ENCODE data around the gene TMEM63C.

DNA sequence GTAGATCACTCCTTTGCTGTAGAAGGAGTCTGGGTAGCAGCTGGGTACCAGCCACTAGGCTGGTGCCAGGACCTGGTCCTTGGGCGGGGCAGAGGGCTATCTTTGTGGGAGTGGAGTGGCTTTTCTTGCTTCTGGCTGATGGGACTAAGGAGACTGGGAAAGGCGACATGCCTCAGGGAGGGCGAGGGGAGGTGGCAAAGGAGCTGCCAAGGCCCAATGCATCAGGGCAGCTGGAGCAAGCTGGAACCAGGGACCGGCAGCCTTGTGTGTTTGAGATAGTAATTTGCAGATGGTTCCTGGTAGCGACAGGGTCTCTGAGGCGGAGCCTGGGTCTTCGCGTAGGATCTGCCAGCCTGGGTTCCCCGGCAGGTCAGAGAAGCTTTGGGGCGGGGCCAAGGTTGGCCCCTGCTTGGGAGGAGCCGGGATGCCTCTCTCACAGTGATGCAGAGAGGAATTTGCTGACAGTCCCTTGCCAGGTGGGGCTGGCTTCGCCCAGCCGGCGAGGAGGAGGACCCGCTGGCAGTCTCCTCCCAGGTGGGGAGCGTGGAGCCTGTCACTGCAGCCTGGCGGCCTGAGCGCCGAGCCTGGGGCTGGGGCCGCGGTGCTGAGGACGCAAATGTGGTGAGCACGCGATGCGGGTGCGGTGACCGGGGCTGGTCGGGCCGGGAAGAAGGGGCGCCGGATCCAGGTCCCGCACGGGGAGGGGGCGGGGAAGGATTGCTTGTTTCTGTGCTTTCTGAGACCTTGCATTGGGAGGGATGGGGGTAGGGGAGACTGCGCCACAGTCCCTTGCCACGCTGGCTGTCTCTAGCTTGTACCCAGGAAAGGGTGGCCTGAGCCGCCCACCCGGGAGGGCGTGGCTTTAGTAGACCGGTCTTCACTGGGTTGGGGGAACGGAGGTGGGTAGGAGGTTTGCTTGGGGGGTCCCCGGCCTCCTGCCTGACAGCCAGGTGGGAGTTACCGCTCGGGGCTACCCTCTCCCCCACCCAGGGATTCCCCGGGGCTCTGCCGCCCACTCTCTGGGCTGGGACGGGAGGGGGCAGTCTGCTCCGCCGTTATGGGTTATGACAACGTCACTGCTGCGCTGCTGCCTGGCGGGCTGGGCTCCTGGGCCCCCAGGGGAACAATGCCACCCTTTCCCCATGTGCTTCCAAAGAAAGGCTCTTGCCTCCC is at the start of gene TMEM63C:
TSS of gene TMEM63C (plus strand) at position 522 of the 1,173 bp plus-strand sequence.
- PRO-cap: no peak
CAGE:
- cytosol, long polyA minus RNA: no peak
- cytosol, long polyA plus RNA: no peak
- long polyA plus RNA: no peak
- nucleus, long polyA minus RNA: no peak
- nucleus, long polyA plus RNA: no peak

DNA sequence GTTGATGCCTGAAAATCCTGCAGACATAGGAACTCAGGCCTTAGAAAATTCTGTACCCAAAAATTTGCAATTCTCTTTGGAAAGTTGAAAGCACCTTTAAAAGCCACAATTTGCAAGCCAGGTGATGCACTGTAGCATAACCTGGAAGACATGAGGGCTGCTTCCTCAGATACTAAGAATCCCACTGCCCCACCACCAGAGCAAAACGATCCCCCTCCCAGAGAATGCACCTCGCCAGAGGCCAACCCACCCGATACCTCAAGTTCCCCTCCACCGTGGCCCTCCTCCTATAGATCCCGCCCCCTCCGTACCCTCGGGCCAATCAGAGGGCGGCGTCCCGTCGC is 660 bp downstream of the POMT2 start:
- PRO-cap: bidirectional peak, plus-strand start outside the sequence, minus-strand start at position 255 of the sequence
CAGE:
- cytosol, long polyA minus RNA: no peak
- cytosol, long polyA plus RNA: no peak
- long polyA plus RNA: no peak
- nucleus, long polyA minus RNA: no peak
- nucleus, long polyA plus RNA: no peak

GRCh38 chr14:77324172-77324773 is 3.4 kb downstream of the GSTZ1 start:
- PRO-cap: no peak
CAGE:
- cytosol, long polyA minus RNA: no peak
- cytosol, long polyA plus RNA: no peak
- long polyA plus RNA: no peak
- nucleus, long polyA minus RNA: no peak
- nucleus, long polyA plus RNA: no peak

DNA sequence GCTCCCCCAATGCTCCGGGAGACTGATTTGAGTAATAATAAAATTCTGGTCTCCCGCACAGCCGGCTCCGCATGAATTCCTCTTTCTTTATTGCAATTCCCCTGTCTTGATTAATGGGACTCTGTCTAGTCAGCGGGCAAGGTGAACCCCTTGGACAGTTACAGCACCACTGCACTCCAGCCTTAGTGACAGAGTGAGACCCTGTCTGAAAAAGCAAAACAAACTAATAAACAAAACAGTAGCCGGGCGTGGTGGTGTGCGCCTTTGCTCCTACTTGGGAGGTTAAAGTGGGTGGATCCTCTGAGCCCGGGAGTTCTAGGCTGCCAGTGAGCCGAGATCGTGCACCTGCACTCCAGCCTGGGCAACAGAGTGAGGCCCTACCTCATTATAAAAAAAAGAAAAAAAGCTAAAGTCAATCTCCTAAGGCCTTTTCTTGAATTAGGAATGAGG is 24.7 kb upstream of the SPTLC2 start:
- PRO-cap: no peak
CAGE:
- cytosol, long polyA minus RNA: no peak
- cytosol, long polyA plus RNA: no peak
- long polyA plus RNA: no peak
- nucleus, long polyA minus RNA: no peak
- nucleus, long polyA plus RNA: no peak

DNA sequence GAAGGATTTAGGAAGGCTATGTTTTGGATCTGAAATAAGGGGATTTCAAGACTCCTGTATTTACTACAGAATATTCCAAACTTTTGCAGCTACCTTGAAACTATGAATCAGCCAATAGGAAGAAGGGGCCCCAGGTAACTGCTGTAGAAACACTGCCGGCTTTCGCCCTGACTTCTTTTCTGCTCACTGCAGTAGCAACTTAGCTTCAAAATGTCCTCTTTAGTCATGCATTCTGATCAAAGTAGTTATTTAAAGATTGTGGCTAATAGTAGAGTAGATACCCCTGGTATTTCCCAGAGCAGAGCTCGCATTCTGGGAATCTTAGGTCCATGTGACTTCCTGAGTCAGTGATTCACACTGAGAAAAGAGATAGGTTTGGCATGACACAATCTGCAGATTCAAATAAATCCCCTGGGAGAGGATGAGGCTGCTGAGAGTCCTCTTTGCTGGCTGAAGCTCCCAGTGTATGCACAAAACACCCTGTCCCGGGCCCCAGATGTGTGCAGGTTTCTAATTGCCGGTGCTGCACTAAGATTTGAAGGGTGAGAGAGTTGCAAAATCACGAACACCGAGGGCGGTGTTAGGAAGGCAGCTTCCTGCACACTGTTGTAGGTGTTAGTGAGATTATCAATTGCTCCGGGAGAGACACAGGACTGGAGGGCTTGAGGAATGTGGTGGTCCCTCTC is 233.1 kb downstream of the NRXN3 start:
- PRO-cap: no peak
CAGE:
- cytosol, long polyA minus RNA: no peak
- cytosol, long polyA plus RNA: no peak
- long polyA plus RNA: no peak
- nucleus, long polyA minus RNA: no peak
- nucleus, long polyA plus RNA: no peak

DNA sequence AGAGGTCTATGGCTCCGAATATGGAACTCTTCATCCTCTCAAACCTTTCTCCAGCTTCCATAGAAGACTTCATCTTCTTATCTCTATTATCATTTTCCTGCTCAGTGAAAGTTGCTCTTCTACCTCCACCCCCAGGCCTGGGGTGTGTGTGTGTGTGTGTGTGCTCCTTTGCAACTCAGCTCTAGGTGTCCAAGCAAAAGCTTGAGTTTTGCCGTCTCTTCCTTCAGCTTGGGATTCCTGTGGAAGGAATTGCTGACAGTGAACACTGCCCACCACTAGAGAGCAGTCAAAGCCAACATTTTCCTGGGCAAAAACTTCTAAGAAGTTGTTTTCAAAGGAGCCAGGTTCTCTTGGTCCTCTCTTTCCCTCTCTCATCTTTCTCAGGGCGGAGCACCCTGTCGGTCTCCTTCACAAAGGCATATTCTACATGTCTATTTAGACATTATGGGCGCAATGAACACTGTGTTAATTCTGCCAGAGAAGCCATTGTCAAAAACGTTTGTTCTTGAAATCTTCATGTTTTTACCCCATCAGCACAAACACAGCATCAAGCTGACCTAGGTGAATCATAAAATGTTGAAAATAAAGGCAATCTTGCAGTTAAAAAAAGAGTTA is 155.1 kb downstream of the DIO2 start:
- PRO-cap: no peak
CAGE:
- cytosol, long polyA minus RNA: no peak
- cytosol, long polyA plus RNA: no peak
- long polyA plus RNA: no peak
- nucleus, long polyA minus RNA: no peak
- nucleus, long polyA plus RNA: no peak

DNA sequence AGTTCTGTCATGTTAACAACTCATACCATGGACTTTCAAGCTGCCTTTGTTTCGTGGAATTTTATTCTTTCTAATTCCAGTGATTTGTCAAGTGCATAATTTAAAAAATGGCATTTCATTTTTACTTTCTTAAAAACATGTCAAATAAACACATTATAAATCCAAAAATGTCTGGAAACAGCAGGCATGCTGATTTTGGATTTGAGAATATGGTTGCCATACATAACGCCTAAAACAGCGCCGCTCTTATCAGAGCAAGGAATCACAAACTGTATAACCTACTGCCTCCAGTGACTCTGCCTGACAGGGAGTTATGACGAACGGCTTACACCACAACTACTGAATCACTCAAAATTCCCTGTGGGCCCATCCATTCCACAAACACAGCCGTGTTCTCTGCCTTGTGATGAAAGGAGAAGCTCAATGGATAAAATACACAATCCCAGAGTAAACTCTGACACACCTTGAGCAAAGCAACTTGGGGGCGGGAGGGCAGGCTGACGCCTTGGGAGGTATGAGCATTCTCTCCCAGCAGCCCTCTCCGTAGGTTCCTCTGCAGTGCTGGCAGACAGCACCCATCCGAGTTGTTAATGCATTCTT is 4.3 kb upstream of the DIO2 start:
- PRO-cap: no peak
CAGE:
- cytosol, long polyA minus RNA: no peak
- cytosol, long polyA plus RNA: no peak
- long polyA plus RNA: no peak
- nucleus, long polyA minus RNA: no peak
- nucleus, long polyA plus RNA: no peak

GRCh38 chr14:80904700-80904969 is 36.9 kb downstream of the CEP128 start:
- PRO-cap: no peak
CAGE:
- cytosol, long polyA minus RNA: start-site peak on the minus strand at chr14:80904879-80904891, 6 reads
- cytosol, long polyA plus RNA: no peak
- long polyA plus RNA: no peak
- nucleus, long polyA minus RNA: no peak
- nucleus, long polyA plus RNA: no peak

GRCh38 chr14:80956832-80957696 is 1.6 kb downstream of the TSHR start:
- PRO-cap: no peak
CAGE:
- cytosol, long polyA minus RNA: no peak
- cytosol, long polyA plus RNA: no peak
- long polyA plus RNA: no peak
- nucleus, long polyA minus RNA: no peak
- nucleus, long polyA plus RNA: no peak

DNA sequence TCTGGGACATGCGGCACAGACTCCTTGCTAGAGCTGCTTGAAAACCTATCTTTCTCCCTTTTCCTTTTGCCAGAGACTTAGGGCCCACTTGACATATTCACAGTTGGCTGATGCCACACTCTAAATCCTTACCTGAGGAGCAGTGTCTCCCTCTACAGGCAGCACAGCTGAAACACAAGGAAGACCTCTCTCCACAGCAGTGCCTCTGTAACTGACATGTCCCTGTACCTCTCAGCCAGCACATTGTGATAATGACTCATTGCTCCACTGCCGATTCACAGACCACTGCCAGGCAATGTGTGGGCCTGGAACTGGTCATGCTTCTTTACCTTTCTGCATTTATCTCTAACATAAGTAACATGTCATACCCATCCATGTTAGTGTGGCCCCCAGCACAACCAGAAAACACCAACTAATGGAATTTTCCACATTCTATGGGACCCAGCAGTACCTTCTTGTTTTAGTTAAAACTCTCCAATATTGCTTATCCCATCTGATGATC is 56.6 kb downstream of the GTF2A1 start:
- PRO-cap: no peak
CAGE:
- cytosol, long polyA minus RNA: no peak
- cytosol, long polyA plus RNA: no peak
- long polyA plus RNA: no peak
- nucleus, long polyA minus RNA: no peak
- nucleus, long polyA plus RNA: no peak

DNA sequence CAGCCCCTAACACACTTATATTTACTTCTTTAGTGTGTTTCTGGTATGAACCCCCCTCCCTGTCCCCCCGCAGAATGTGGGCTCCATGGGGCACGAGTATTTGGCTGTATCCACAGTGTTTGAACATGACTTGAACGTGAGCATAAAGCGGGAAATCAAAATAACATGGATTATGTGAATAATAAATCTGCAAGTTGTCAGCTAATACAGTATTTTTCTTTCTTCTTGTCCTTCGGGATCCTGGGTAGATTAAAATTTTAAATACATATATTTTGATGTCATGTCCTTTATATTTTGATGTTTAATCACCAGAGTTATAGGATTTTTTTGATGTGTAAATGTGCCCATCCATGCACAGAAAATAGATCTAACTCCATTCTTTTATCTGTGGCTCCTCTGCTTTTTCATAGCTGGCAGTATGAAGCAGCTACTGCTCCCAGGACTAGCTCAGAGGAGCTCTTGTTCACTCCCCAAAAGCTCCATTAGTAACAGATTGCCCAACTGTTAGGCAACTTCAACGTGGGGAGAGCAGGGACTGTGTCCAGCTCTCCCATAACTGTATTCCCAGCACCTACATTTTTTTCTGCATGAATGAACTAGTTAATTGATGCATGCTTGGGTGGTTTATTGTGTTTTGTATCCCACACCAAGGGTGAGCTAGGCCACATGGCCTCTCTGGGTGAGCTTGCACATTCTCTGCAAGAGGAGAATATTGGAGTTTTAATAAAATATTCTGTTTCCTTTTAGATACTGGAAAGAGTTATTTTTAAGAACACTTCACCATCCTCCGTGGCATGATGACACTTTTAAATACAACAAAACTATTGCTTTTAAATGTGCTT is 15.4 kb downstream of the STON2 start:
- PRO-cap: no peak
CAGE:
- cytosol, long polyA minus RNA: no peak
- cytosol, long polyA plus RNA: no peak
- long polyA plus RNA: no peak
- nucleus, long polyA minus RNA: no peak
- nucleus, long polyA plus RNA: no peak

- PRO-cap: no peak
CAGE:
- cytosol, long polyA minus RNA: no peak
- cytosol, long polyA plus RNA: no peak
- long polyA plus RNA: no peak
- nucleus, long polyA minus RNA: no peak
- nucleus, long polyA plus RNA: no peak
Observed at GRCh38 chr14:81401411-81401825, 1.3 kb upstream of the STON2 start.

- PRO-cap: no peak
CAGE:
- cytosol, long polyA minus RNA: no peak
- cytosol, long polyA plus RNA: no peak
- long polyA plus RNA: no peak
- nucleus, long polyA minus RNA: no peak
- nucleus, long polyA plus RNA: no peak
Observed at GRCh38 chr14:81534615-81535010, 960 bp upstream of the SEL1L start.

DNA sequence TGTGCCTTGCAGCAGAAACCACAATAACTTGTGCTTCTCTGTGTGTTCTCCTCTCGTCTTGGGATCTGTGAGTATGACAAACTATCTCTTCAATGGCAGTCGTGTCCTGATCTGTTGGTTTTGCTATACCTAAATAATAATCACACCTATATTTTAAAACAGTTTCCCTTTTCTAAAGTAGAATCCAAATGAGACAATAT is 67.4 kb upstream of the SEL1L start:
- PRO-cap: no peak
CAGE:
- cytosol, long polyA minus RNA: no peak
- cytosol, long polyA plus RNA: no peak
- long polyA plus RNA: no peak
- nucleus, long polyA minus RNA: no peak
- nucleus, long polyA plus RNA: no peak

DNA sequence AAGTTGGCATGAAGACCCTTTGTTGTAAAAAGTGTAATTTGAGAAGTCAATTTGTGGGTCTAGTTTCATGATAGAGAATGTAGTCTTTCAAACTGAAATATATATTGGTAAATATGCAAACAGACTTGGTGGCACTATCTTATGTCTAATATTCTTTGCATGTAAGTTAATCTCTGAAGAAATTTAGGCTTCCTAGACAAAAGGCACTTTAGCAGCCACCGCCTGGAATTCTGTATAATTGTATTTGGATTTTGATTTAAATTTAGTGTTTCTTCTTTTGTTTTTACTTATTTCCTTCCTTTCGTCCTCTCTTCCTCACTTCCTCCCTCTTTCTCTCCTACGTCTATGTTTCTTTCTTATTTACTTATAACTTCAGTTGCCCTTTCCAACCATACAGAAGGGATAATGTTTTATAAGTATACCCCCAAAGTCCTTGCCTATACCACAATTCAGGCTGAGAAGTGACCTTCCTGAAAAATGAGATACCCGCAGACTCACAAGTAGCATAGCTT is 215.6 kb upstream of the SEL1L start:
- PRO-cap: no peak
CAGE:
- cytosol, long polyA minus RNA: no peak
- cytosol, long polyA plus RNA: no peak
- long polyA plus RNA: no peak
- nucleus, long polyA minus RNA: no peak
- nucleus, long polyA plus RNA: no peak

DNA sequence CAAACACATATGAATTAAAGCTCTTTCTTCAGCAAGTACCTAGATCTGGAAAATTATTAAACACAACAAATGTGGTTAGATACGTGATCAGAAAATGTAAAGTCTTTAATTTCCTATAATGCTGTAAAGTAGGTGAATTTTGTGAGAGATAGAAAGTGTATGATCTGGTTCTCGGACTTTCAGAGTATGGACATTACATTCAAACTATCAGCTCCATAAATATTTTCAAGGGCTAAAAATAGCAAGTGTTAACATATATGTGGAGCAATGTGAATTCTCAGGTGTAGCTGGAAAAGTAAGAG is 1367.3 kb upstream of the SEL1L start:
- PRO-cap: no peak
CAGE:
- cytosol, long polyA minus RNA: no peak
- cytosol, long polyA plus RNA: no peak
- long polyA plus RNA: no peak
- nucleus, long polyA minus RNA: no peak
- nucleus, long polyA plus RNA: no peak

DNA sequence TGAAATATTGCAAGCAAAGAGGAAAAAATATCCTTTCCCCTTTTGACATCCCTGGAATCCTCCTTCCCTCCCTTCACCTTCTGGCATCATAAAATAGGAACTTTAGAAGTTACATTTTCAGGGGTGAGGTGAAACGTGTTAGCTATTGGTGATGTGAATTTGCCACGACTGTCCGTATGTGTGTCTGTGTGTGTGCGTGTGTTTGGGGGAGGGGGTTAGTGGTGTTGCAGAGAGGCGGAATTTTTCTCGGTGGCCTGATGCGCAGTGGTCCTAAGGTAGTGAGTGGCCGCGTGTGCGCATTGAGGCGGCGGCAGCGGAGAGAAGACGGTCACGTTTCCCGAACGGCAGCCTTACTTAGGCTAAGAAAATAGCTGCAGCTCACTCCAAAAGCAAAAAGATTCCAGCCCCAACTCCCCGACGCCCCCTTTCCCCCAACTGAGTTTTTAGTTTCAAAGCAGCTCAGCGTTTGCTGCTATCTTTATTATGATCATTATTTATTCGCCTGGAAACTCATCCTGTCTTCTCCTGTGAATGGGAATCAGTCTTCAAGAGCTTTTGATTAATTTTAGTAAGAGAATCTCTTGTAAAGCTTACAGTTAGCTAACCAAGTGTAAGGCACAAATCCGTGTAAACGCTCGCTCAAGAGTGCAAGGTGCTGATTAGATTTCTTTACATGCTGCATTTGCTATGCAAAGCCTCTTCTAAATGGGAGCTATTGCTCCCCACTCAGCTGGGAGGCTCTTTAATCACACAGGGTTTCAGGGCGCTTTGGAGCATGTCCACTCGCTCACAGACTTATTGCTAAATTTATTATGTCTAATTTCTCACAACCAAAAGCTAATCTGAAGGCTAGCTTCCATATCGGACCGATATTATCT is 4.7 kb downstream of the FLRT2 start:
- PRO-cap: bidirectional peak, plus-strand start at position 299 of the sequence, minus-strand start at position 296 of the sequence
CAGE:
- cytosol, long polyA minus RNA: no peak
- cytosol, long polyA plus RNA: no peak
- long polyA plus RNA: no peak
- nucleus, long polyA minus RNA: no peak
- nucleus, long polyA plus RNA: no peak

- PRO-cap: no peak
CAGE:
- cytosol, long polyA minus RNA: no peak
- cytosol, long polyA plus RNA: no peak
- long polyA plus RNA: no peak
- nucleus, long polyA minus RNA: no peak
- nucleus, long polyA plus RNA: no peak
Observed at GRCh38 chr14:86904882-86905298, 1088.1 kb downstream of the GALC start.

- PRO-cap: no peak
CAGE:
- cytosol, long polyA minus RNA: no peak
- cytosol, long polyA plus RNA: no peak
- long polyA plus RNA: no peak
- nucleus, long polyA minus RNA: no peak
- nucleus, long polyA plus RNA: no peak
Observed at GRCh38 chr14:87164159-87164736, 828.7 kb downstream of the GALC start.

DNA sequence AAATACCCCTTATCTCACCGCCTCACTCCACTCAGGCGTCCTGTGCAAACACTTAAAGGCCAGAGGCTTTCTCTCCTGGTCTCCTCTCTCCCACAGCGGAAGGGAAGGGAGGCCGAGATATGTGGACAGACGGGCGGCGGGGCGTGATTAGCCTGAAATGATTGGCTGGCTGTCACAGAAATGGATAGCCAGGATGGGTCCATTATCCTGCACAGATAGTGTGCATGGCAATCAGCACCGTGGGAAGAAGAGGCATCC is 301.5 kb downstream of the GALC start:
- PRO-cap: no peak
CAGE:
- cytosol, long polyA minus RNA: no peak
- cytosol, long polyA plus RNA: no peak
- long polyA plus RNA: no peak
- nucleus, long polyA minus RNA: no peak
- nucleus, long polyA plus RNA: no peak

Measured in endothelial cell of umbilical vein (primary cell).